ENCODE measurements around the gene PPP1R32.

DNA sequence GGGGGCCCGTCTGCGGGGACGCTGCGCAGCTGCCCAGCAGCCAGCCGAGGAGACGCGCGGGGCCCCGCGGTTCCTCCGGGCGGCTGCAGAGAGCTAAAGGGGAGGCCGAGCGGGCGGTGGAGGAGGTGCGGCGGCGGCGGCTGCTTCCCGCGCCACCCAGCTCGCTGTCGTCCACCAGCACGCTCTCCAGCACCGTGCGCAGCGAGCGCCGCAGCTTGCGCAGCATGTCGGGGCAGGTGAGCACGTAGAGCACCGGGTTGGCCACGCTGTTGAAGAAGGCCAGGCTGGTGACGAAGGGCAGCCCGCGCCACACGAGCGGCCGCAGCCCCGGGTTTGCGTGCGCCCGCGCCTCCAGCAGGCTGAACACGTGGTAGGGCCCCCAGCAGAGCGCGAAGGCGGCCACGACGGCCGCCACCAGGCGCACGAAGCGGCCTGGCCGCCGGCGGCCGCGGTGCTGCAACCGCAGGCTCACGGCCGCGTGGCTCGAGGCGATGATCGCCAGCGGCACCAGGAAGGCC, 3.1 kb downstream of the PTGDR2 start:
- CAGE, long polyA plus RNA: no peak
- RRBS: 78% methylated on average over 19 of the region's 68 CpGs

- CAGE, long polyA plus RNA: no peak
- RRBS: no CpG with 5 or more reads among the region's 1 CpG
Measured at GRCh38 chr11:60878562-60878773, 11.1 kb downstream of the ZP1 start.

- CAGE, long polyA plus RNA: no peak
- RRBS: no CpG with 5 or more reads among the region's 10 CpGs
Measured at GRCh38 chr11:60952425-60952790, 432 bp upstream of the SLC15A3 start.

GRCh38 chr11:61110640-61111076, 8.4 kb downstream of the CD5 start:
- CAGE, long polyA plus RNA: no peak
- RRBS: no CpG with 5 or more reads among the region's 7 CpGs

- CAGE, long polyA plus RNA: no peak
- RRBS: no CpG with 5 or more reads among the region's 9 CpGs
Measured at GRCh38 chr11:61111640-61112093, 9.4 kb downstream of the CD5 start.

DNA sequence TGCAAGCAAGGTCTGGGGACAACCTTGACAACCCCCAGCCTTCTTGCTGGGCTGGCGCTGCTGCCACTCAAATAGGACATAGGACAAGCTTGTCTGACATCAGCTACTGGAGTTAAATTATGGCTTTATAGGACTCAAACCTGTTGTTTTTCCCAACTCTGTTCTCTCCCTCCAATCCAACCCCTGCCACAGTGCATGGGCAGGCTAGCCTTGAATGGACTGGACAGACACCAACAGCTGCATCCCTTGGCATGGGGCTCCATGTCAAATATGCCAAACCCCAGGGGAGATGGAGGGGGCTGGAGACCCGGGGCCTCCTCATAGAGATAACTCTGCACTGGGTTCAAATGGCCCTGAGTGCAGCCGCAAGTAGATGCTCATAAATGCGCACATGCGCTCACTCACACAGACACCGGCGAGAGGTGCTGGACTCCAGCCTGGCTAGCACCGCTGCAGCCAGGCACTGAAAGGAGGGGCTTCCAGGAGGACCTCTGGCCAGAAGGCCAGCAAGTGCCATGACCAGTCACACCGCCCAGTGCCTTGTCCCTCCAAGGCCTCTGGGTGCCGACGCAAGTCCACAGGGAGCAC, 28.9 kb downstream of the CD5 start:
- CAGE, long polyA plus RNA: no peak
- RRBS: 96% methylated on average over 3 of the region's 11 CpGs

DNA sequence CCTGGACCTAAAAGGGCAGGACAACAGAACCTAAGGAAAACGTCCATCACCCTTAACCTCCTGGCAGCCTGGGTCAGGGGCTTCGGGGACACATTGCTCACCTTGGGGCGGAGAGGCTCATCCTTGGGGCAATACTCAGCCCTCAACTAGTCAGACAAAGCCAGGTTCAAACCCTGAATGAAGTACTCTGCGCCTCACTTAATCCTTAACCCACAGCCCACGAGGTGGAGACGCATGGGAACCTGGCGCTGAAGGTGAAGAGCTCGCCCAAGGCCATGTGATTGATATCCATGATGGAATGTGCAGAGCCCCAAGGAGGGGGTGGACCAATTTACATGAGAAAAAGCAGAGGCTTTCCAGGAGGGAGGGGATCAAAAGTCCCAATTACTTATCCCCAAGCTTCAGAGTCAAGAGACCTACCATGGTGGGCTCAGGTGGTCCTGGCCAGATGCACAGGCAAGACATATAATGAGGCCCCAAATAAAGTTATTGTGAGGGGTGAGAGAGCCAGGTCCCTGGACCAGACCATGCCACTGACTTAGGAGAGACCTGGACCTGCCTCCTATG, 26.9 kb downstream of the VPS37C start:
- CAGE, long polyA plus RNA: no peak
- RRBS: no CpG with 5 or more reads among the region's 8 CpGs

DNA sequence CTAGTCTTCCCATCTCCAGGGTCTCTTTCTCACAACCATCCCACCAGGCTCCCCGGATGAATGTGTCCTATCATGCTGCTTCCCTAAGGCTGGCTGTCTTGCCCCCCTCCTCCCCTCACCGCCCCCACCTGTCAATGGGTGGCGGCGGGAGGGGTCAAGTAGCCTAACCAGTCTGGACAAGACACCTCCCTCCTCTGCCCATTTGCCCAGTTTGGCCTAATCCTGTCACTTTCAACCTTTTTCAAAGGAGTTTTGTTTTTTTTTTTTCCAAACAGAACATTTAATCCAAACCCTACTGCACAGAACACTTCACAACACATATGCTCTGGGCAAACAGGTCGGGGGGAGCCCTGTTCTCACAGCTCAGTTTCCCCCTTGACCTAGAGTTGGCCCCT, 10.9 kb downstream of the VPS37C start:
- CAGE, long polyA plus RNA: no peak
- RRBS: no CpG with 5 or more reads among the region's 5 CpGs

DNA sequence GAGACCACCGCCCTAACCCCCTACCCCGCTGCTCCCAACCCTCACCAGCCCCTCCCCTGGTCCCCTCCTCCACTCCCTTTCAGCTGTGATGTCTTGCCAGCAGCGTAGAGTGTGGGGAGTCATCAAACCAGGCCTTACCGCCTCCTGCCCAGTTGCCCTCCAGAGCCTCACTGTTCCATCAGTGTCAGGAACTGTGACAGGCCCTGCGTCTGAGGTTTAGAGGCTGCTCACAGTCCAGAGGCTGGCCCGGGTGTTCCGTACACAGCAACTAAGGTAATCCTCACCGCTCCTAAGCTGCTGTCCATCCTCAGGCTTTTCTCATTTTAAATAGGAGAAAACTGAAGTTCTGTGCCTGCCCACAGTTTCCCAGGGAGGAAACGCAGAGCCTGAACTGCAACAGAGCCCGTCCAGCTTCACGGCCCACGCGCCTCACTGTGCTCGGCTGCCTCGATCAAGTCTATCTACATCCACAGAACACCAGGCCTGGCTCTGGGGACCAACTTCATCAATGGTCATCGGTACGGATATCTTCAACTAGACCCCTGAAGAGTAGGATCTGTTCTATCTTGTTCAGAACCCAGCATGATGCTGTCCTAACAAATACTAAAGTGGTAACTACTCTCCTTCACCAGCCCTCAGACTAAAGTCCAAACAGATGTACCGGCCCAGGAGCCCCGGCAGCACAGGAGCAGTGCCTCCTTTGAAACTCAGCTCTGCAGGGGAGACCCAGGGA, 10.4 kb downstream of the VPS37C start:
- CAGE, long polyA plus RNA: no peak
- RRBS: no CpG with 5 or more reads among the region's 19 CpGs

DNA sequence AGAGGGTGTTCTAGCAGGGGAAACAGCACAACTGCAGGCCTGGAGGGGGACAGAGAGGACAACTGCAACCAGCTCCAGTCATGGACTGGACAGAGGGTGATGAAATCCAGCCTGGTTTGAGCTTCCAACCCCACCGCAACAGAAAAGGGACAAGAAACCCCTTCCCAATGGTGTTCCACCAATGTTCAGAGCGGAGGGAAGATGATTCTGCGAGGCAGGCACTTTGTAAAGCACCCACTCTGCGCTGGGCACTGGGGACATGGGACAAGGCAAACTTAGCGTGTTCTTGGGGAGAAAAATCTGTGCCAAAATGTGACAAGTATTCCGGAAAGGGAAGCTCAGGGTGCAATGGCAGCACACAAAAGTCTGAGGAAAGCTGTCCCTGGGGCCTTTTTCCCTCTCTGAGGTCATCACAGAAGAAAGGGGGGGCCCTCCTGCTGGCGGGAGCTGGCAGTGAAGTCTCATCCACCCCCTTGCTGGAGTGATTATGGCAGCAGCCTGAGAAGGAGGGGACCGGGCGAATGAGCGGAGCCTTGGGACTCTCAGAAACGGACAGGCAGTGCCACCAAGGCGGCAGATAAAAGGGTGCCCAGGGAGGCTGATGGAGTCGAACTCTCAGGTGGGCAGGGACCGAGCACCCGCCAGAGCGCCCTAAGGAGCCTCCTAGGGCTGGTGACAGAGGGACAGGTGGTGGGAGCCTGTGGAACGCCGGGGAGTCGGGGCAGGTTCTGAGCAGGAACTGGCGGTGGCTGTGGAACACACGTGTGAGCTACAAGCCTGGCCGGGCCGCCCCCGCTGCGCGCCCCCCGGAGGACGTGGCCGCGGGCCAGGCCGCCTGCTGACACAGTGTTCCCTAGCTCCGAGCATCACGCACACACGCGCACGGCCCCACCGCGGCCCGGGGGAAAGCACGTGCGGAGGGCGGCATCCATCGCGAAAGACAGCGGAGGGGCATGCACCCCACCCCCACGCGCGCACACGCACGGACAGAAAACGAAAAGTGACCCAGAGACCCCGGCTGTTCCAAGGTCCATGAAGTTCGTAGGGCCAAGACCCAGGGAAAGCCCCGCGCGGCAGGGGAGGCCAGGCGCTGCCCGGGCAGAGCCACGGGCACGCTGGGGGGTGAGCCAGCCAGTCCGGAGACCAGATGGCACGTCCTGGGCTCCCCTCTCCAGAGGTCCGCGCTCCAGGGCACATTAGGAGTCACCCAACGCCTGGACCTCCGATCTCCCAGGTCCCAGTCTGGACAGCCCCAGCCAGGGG, 1.2 kb downstream of the VWCE start:
- CAGE, long polyA plus RNA: no peak
- RRBS: 4% methylated on average over 27 of the region's 66 CpGs

DNA sequence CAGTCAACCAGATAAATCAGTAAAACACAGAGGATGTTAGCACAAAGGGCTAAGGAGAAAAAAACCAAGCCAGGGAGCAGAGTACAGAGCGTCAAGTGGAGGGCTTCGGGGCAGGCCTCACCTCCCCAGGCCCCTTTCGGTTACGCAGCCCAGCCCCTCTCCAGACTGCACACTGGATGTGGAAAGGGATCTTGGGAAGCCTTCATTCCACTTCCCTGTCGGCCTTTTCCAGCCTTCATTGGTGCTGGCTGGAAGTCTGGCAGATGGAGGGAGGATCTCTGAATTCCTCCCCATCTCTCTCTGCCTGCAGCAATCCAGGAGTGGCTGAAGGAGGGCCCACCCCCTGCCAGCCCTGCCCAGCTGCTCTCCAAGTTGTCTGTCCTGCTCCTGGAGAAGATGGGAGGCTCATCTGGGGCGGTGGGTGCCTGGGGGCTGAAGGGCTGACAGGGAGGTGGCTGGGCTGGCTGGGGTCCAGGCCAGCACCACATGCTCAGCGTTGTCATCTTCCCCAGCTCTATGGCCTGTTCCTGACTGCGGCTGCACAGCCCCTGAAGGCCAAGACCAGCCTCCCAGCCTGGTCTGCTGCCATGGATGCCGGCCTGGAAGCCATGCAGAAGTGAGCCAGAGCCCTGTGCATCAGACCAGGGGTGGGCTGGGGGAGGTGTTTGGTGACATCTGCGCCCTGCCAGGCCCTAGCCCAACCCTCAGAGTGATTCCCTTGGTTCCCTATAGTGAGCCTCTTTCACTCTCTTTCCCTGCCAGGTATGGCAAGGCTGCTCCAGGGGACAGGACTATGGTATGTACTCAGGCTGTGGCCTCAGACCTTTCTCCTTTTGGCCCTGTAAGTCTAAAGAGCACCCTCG, 12.2 kb downstream of the TKFC start:
- CAGE, long polyA plus RNA: no peak
- RRBS: no CpG with 5 or more reads among the region's 11 CpGs

- CAGE, long polyA plus RNA: no peak
- RRBS: no CpG with 5 or more reads among the region's 8 CpGs
Measured at GRCh38 chr11:61446189-61446909, 16.4 kb downstream of the SDHAF2 start.

- CAGE, long polyA plus RNA: no peak
- RRBS: no CpG with 5 or more reads among the region's 19 CpGs
Measured at GRCh38 chr11:61480761-61481655, at the start of gene PPP1R32. PPP1R32 (plus strand) TSS chr11:61481120.

DNA sequence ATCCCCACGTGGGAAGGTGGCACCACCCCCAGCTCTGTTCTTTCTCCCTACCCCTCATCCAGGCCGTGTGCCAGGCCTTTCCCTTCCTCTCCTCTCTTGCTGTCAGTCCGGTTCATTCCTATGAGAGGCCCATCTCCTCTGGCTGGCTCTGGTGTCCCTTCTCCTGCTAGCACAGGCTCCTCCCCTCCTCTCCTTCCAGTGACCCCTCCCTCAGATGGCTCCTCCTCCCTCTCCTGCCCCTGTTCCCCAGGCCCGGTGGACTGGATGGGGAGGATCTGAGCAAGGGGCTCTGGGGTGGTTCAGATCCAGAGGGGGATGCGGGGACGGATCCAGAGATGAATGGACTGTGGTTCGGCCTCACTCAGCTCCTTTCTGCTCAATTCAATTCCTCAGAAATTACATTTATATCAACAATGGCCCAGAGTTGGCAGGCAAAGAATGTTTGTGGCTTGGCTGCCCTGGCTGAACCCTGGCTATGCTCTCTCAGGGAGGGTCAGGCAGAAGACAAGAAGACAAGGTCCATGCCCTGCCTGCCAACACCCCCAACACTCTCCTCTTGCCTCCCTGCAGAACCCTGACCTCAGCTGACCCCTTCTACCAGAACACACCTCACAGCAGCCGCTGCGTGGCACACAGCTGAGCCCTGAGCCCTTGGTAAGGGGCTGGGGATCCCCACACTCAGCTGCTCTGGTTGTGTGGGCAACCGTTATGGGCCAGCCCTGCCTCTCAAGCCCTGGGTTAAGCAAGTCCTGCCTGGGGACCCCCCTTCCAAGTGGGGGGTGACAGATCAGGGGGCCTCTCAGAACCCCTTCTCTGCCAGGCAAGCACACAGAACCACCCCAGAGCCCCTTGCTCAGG, 9.2 kb downstream of the PPP1R32 start:
- CAGE, long polyA plus RNA: no peak
- RRBS: no CpG with 5 or more reads among the region's 10 CpGs

DNA sequence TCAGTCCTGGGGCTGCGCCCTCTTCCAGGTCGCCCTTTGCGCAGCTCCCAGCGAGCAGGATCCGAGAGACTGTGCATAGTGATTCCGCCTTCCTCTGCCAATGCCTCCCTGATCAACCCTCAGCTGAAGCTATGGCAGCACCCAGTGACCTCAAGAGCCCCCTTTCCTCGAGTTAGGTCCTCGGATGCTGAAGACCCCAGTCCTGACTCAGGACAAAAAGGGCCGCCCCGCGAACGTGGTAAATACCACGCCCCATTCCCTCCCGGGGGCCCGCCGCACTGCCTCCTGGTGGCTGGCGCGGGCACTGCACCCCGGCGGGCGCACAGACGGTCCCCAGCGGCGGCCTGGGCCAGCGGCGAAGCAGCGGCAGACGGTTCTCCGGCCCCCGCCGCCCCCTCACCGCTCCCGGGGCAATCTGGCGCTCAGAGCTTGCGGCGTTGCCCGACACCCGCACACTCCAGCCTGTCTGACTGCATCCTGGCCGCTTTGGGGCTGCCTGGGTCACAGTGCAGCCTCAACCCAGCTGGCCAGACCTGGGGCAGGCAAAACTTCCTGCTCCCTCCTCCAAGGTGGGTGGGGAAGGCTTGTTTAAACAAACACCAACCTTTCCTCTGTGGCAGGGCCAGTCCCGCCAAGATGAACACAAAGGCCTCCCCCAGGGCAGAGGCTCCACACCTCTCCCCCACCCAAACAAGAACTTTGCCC, 13.3 kb downstream of the SYT7 start:
- CAGE, long polyA plus RNA: no peak
- RRBS: 4% methylated on average over 16 of the region's 40 CpGs

DNA sequence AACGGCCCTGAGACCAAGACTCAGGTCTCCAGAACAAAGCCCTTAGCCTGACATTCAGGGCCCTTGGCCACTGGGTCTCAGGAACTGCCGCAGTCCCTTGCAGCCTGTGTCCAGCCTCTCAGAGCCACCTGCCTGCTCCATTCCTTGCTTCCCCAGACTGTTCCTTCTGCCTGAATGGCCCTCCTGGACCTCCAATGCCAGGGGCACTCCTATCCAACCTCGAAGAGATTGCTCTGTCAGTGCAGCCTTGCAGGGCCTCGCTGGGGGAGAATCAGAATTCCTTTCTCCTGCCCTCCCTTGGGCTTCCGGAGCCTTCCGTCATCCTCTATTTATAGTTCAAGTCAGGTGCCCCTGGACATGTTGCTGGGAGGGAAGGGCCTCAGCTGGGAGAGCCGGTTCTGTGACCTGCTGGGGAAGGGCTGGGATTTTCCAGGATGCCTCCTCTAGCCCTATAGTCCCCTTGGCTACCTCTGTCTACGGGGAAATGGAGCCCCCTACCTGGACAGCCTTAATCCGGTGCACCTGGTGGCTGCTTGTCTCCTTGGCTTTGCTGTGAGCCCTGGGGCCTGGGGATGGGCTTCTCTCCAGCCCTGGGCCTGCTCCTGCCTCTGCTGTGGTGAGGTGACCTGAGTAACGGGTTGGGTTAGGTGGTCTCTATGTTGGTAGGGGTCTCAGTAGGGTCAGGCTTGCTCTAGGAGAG, 45.8 kb upstream of the SYT7 start:
- CAGE, long polyA plus RNA: no peak
- RRBS: 3% methylated on average over 3 of the region's 10 CpGs

DNA sequence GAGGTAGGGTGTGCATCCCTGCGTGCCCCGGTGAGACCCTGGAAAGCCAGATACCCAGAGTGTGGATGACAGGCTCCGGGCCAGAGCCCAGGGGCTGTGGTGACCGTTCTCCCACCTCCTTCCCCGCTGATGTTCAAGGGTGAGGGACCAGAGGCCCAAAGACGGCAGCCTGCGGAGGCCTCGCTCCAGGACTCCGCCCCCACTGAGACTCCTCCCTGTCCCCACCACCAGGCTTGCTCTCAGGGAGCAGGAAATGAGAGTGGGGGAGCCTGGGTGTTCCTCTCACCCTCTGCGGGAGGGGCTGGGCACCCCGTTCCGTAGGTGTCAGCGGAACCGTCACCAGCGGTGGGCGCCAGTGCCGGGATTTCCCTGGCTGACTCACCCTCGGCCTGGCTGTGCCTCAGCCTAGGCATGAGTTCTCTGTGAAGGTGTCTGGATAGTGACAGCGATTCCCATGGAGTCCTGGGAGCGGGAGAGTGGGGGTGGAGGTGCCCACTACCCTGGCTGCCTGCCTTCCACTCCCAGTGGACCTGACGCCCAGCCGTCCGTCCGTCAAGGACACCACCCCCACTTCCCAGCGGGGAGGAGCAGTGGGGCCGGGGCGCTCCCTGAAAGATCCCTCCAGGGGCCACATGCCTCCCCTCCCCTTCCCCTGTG, 15.8 kb downstream of the DAGLA start:
- CAGE, long polyA plus RNA: no peak
- RRBS: 20% methylated on average over 1 of the region's 27 CpGs

DNA sequence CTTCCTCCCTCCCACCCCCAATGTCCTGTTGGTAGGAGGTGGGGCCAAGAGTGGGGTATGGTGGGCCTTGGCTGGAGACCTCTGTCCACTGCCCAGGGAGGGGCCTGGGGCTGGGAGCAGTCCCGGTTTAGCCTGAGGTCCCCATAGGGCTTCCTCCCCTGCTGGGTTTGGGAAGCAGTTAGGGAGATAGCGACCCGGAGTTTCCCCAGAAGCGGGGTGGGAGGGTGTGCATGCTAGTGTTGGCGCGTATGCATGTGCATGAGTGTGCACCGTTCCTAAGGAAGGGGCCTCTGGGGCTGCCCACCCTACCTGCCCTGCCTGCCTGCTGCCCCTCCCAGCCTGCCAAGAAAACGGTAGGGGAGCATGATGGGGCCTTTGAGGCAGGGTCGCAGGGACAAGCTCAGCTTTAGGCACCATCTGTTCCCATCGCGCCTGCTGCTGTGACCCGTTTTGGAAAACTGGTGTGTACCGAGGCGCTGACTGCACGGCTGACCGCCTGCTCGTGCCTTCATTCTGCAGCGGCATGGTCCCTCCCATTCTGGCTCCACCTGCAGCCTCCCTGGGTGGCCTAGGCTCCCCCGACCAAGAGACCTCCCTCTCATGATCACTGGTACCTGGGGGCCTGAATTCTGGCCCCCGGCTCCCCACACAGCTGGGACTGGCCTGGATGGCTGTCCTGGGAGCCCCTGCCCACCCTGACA, 6.8 kb upstream of the MYRF start:
- CAGE, long polyA plus RNA: no peak
- RRBS: 95% methylated on average over 3 of the region's 20 CpGs

DNA sequence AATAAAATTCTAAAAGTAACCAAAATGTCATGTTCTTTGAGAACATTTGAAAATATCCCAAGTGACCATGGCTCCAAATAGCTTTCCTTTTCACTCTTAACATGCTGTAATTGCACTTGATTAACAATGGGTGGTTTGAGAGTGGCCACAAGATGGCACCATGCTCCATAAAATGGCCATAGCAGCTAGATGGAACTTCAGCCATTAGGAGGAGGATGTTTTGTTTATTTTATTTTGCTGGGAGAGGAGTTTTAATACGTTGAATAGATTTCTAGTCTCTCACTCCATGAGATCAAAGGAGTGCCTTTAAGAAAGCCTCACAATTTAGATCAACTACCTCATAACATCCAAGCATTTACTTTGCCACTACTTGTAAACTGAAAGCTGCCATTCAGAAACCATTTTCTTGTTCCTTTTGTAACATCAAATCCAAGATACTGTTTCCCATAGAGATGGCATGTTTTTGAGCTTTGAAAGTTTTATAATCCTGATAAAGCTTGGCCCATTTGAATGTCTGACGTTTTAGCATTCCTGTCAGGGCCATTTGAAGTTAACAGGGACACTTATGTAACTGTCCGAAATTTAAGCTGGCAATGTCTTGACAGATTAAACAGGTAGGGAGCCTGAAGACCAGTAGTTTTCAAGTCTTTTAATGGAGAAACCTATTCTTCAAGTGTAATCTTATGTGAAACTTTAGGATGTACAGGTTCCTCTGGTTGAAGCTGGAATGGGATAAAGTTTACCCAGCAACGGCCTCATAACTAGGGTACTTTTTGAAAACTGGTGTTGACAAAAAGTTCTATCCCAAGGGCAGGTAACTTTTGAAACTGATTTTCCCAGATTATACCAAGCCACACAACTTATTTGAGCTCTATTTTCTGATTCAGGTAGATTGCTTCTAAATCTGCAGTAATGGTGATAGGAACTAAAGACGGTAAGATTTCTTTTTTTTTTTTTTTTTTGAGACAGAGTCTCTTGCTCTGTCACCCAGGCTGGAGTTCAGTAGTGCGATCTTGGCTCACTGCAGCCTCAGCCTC, 4.8 kb downstream of the FEN1 start:
- CAGE, long polyA plus RNA: no peak
- RRBS: no CpG with 5 or more reads among the region's 6 CpGs

GRCh38 chr11:61810575-61811219, 6.1 kb downstream of the FADS1 start:
- CAGE, long polyA plus RNA: no peak
- RRBS: no CpG with 5 or more reads among the region's 8 CpGs

Measured in mammary epithelial cell (primary cell).